Bronchus (tissue), 1 donor: ENCODE measurements around the gene NRAP.

- PRO-cap: no peak
These were observed 31.8 kb downstream of the HABP2 start for GRCh38 chr10:113584707-113585003.

DNA sequence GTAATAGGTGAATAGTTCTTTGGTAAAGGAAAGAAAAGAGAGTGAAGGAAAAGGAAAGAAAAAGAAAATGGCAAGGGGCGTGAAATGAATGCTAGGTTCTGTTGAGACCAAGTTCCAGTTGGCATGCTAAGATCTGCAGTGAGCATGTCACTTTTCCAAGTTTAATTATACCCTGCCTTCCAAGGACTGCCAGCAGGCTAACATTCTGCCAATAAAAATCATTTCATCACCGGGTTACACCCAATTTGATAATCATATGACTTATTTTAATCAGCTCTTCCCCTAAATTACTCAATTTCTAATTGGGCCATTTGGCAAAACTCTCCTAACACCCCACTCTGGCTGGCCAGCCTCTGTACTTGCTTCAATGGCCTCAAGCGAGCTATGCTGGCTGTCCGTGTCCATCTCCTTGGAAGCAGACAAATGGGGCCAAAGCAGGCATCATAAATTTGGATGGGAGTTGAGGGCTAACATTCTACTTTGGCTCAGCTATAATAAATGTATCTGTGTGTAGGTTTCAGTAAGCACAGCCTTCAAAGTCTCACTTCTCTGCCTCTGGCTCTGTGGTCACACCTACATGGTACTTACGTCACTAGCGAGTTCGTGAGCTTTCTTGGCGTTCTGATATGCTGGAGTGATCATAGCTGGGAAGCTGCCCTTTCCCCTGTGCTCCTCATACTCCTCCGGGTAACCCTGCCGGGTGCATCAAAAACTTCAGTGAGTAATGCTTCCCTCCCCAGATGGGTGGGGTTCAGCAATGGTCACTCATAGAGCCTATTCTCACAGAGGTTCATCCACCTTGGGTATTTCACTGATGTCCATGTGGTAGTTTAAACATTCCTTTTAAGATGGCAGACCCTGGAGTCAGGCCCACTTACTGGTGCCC lies 17.3 kb downstream of the NRAP start:
- PRO-cap: no peak

DNA sequence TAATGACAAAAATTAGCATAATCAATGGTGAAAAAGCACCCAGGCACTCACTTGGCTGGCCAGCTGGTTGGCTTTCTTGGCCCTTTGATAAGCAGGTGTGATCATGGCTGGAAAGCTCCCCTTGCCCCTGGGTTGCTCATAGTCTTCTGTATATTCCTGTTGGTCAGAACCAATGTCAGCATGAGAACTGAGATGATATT lies 11.1 kb downstream of the NRAP start:
- PRO-cap: no peak

GRCh38 chr10:113663789-113664486 lies at the start of gene NRAP:
NRAP (minus strand) TSS chr10:113664041.
- PRO-cap: no peak

- PRO-cap: no peak
These were observed 32.6 kb upstream of the PLEKHS1 start for GRCh38 chr10:113718713-113719395.

GRCh38 chr10:113854745-113855447 lies 435 bp downstream of the NHLRC2 start:
- PRO-cap: bidirectional peak, plus-strand start at chr10:113855334, minus-strand start at chr10:113855274

- PRO-cap: no peak
These were observed 39.3 kb downstream of the ADRB1 start for GRCh38 chr10:114082894-114083463.

DNA sequence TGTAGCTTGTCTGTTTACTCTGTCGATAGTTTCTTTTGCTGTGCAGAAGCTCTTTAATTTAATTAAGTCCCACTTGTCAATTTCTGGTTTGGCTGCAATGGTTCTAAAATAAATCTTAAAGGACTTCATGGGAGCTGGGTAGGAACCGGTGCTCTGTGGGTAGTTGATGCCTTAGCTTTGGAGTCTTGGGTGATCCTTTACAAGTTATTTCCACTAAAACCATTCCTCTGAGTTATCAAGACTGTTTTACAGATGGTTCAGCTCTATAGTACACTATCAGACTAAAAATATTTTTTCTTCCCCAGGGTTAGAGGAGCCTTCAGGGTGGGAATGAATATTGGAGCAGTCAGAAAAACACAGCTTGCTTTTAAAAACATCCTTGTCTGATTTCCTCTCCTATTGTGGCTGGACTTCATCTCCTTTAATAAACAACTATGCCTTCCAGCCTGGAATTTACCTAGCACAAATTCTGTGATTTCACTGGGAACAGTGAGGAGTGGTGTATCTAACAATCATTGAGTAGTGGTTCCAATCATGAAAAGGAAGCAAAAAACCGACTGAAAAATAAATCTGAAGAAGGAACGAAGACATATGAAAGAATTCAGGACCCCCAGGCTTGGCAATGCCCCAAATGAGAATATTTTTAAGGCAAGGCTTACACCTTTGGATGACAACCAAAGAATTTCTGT lies 102.6 kb upstream of the AFAP1L2 start:
- PRO-cap: no peak

DNA sequence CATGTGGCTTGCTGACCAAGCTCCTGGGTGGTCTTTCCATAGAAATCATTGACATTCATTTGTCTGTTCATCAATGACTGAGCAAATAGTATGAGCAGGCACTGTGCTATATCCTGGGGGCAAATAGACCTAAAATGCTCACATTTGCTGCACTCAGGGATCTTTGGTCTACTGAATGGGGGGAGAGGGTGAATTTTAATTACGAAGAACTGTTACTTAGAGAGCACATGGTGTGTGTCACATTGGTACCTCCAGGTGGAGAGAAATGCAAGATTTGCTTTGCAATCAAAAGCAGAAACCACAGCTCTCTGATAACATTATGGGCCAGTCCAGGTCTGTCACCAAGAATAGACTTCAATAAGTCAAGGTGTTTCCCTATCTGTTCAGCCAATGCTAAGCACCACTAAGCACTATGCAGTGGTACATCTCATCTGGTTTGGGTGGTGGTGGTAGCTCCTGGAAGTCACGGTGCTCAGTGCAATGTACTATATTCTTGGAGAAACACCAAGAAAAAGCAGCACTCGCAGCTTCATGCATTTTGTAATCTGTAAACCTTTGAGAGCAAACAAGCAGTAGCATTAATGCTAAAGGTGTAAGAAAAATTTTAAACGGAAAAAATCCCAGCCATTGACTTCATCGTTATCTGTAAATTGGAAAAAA lies 119.6 kb upstream of the AFAP1L2 start:
- PRO-cap: no peak

DNA sequence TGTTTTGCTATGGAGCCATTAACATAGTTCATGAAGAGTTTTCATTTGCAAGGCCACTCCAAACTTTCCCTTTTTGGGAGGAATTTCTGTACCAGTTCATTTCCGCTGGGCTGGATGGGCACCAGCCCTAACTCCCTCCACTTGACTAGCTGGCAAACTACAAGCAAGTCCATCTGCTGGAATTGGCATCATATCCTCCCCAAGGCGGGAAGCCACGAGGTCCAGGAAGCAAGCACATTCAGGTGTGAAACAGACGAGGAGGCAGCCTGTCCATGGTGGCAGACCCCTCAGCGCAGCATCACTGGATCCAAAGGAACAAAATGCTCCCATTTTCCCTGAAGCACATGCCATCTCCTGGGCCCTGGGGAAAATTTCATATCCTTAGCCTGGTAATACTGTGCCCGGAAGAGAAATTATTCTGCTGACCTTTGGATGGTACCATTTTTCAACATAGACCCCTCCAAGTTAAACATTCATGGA lies 125.8 kb downstream of the ABLIM1 start:
- PRO-cap: no peak

DNA sequence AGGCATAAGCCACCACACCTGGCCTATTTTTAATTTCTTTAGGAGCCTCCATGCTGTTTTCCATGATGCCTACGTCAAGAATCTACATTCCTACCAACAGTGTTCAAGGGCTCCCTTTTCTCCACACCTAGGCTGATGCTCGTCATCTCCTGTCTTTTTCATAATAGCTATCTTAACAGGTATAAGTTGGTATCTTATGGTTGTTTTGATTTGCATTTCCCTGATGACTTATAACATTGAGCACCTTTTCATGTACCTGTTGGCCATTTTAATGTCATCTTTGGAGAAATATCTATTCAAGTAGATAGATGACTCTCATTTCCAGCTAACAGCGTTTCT lies 87.2 kb downstream of the ABLIM1 start:
- PRO-cap: no peak

DNA sequence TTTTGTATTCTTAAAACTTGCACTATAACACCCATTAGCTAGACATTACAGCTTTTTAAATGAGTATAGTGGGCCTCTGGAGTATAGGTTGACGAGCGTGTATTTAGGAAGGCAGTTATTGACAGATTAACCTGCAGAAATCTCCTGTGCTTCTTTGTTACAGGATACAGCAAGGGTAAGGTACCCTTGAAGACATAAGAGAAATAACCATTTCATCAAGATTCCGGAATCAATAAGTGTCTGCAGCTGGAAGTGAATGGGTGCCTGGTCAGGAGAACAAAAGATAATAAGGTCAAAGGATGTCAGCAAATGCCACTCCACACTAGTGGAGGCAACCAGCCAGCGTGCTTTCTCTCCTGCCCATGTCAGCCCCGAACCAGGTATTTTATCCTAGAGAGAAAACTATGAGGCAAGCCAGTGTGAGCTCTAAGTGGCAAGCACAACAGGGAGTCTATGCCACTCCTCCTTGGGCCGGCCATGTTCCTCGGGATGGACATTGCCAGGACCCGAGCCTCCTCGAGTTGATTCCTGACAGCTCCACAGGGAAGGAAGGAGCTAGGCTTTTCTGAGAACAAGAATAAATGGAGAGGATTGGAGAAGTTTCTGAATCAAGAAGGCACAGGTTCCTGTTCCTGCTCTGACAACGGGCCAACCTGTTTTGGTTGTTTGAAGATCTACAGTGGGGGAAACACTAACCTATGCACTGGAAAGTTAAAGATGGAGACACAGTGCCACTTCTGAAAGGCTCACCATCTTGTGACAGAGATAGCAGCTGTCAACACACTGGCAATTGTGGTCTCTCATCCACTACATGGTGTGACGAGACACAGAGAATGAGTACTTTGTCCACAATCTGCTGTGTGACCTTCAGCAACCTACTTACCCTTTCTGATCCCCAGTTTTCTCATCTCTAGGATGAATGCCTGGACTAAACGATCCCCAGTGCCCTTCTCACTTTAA lies 29.0 kb downstream of the ABLIM1 start:
- PRO-cap: no peak

DNA sequence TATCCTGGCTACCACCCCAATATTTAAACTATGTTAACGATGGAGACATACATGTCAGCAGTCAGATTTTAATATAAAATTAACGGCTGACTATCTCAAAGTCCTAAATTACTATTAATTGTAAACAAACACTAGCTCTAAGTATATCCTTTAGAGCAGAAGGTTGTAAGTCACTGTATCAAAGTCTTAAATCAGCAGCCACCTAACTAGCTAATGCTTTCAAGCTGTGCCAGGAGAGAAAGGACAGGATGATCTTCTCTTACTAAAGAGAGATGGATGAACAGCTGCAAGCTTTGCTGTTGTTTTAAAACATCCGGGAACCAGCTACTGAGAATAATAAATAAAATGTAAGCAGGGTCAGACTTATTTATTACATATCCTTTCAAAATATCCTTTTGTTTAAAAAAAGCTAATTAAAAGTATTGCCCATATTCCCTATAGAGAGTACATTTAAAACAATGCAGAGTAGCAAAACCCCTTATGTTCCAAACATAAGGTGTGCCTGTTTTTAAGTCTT lies 24.1 kb upstream of the ABLIM1 start:
- PRO-cap: no peak

DNA sequence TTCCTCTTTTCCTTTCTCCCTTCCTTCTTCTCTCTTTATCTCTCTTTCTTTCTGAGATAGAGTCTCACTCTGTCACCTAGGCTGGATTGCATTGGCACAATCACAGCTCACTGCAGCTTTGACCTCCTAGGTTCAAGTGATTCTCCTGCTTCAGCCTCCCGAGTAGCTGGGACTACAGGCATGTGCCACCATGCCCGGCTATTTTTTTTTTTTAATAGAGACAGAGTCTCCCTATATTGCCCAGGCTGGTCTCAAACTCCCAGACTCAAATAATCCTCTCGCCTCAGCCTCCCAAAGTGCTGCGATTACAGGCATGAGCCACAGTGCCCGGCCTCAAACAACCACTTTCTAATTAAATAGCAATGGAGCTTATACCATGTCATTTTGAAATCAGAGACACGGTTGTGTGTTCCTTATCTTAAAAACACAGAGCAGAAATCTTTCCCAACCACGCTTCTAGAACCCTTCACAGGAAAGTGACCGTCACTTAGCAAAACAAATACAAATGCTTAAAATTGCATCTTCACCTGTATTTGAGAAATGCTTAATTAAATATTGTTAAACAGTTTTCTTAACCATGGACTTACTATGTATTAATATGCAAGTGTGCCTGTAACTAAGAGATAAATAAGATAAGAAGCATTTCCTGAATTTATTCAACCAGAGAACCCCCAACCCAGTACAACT lies 28.7 kb upstream of the ABLIM1 start:
- PRO-cap: no peak

GRCh38 chr10:114768962-114769328 lies 52.6 kb upstream of the FHIP2A start:
- PRO-cap: no peak

DNA sequence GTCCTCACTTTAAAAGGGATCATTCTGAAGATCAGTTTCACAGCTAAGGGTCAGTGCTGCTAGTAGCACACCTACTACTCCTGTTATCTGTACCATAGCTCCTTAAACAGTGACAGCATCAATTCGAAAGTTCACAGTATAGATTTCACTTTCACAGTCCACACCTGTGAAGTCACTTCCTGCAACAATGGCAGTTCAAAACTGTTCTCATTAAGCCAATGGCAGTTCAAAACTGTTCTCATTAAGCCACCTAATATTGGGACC lies 10.7 kb upstream of the FHIP2A start:
- PRO-cap: no peak

DNA sequence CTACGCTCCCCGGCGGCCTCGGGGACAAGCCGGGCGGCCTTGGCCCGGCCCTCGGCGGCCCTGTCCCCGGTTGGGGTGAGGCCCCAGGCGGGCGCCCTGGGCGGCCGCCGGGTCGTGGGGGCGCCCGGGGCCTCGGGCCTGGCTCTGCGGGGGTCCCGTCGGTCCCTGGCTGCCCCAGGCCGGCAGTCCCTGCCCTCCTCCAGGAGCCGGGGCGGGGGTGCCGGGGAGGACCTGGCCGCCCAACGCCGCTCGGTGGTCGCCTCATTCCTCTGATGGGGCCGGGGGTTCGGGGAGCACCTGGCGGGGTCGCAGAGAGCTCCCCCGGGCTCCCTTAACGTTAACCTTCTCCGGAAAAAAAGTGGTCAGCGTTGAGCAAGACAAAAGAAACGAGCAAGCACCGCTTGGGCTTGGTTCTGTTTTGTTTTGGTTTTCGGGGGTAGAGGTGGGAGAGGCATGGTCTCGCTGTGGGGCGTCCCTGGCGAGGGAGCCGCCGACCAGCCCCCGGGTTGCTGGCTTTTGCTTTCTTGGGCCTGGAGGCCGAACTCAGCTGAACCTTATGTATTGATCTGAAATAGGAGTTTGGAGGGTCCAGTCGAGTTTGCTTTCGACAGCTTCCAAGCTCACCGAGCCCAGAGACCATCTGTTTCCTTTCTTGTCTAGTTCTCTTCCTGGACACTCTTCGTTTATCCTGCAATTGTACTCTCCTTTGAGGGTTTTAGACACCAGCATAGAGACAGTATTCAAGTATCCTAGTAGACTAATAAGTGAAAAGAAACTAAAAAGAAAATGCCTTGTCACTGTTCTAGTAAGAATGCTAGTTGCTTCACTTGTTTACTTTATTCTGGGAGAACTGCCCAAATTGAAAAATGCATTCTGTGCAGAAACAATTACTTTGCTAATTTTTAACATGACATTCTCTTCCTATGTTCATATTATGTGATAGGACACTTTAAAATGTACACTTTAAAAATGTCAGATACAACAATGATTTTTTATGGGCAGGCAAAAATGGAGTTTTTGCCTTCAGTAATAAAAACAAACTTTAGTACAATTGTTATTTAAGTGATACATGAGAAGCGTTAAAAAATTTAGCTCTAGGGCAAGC lies 944 bp downstream of the FHIP2A start:
- PRO-cap: unidirectional peak, minus-strand start at position 681 of the sequence

DNA sequence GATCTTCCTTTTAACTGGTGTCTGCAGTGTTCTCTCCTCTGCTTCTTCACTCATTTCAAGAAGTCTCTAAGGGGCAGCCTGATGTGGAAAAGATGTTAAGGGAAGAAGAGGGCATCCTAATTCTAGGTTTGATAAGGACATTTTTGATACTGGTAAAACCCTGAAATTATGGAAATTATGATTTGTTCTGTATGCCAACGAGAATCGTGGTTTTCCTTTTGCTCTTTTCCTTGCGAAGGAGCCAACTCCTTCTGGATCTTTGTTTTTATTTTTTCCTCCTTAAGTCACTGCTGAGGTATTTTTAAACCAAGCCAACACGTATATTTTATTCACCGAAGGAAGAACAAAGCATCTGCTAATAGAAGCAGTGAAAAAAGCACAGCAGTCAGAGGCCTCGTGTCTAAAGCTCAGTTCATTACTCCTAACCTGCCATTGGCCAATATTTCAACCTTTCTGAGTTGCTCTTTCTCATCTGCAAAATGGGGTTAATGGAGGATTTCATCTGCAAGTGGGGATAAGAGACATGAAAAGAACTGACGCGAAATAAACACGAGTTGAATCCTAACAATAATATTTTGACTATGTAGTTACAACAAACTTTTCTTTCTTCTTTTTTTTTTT lies 1.5 kb upstream of the ATRNL1 start:
- PRO-cap: no peak

DNA sequence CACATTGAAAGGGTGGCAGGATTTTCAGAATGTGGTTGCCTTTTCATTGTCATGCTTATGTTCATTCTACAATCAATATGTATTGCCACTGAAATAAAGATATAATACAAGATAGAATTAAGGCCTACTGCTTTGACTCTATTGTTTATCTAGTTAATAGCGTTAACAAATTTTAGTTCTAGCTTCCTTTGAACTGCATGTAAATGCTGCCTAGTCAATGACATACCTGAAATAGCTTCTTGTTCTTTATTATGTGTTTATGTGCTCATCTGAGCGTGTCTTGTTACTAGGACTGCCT lies 465.4 kb downstream of the GFRA1 start:
- PRO-cap: no peak

DNA sequence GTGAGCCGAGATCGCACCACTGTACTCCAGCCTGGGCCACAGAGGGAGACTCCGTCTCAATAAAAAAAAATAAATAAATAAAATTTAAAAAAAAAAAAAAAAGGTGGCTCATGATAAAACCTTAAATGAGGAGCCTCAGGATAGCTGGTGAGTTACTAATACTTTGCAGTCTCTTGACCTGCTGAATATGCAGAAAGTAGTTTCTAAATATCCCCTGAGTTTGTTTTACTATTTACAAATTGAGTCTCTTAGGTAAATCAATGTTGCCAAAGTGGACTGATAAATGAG lies 79.1 kb downstream of the GFRA1 start:
- PRO-cap: no peak